ENCODE measurements around a stretch of chrX.

- RRBS = 9% methylated on average over 29 of the region's 57 CpGs
Measured at GRCh38 chrX:40105605-40106379, 8.0 kb upstream of the BCOR start.

GRCh38 chrX:40169014-40169862 is 71.5 kb upstream of the BCOR start:
- RRBS = 13% methylated on average over 5 of the region's 42 CpGs

- RRBS = 10% methylated on average over 7 of the region's 18 CpGs
Measured at GRCh38 chrX:40169863-40170245, 72.1 kb upstream of the BCOR start.

DNA sequence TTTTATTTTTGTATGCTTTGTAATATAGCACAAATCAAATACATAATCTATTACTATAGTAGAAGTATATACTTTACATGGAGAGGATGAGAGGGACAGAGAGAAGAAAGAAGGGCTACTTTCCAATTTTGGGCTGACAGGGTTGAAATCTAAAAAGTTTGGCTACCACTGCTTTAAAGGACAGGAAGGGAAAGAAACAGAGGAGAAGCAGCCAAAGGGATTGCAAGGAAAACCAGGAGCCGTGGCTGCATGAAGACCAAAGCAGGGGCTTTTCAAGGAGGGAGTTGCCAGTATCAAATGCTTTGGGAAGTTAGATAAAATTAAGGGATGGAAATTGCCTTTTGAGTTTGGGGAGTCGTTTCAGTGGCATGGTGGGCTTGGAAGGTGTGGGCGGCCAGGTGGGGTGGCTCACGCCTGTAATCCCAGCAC is 4.4 kb downstream of the ATP6AP2 start:
- RRBS = no CpG with 5 or more reads among the region's 4 CpGs

- RRBS = no CpG with 5 or more reads among the region's 3 CpGs
Measured at GRCh38 chrX:40845616-40845862, 110.2 kb upstream of the MED14 start.

GRCh38 chrX:41022600-41023117 is 62.6 kb upstream of the USP9X start:
- RRBS = no CpG with 5 or more reads among the region's 2 CpGs

DNA sequence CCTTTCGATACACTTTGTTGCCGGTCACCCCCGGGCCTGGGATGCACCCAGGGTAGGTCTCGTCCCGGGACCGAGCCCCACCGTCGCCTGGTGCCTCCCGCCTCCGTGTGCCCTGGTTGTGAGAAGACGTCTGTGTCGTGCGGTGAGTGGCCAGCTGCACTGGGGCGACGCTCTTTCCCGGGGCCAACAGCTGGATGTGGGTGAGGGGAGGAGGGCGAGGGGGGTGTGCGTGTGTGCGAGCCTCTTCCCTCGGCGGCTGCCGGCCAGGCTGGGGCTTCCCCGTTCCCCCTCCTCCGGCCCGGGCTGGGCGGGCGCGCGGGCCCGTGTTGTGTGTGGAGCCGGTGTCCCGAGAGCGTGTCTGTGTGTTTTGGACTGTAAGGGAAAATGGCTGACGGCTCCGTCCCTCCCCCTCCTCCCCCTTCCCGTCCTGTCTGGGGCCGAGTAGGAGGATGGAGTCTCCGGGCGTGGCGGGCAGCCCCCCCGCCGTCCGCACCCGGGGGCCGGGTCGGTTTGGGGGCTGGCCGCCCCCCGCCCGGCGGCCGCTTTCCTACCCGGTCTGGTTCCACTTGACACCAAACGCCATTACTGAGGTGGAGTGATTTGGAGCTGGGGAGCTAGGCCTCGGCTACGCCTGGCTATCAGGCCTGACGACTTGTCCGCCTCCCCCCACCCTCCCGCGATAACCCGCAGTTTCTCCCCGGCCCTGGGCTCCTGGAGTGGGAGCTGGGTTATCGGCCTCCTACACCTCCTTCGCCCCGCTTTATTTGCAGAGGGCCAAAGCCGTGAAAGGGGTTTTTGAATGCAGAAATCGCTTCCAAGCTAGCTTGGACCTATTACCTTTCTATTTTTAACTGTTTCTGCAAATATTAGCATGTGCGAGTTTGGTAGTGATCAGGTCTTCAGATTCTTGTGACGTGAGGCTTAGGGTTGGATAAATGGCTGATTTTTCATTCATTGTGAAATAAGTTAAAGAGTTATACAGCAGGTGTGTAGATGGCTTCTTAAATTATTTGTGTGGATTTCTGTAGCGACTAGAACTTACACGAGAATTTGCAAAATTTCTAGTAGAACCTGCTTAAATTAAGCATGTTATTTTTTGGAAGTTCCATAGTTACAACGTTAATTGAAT is 1.1 kb downstream of the USP9X start:
- RRBS = 1% methylated on average over 30 of the region's 71 CpGs

GRCh38 chrX:41101382-41101604 is 16.0 kb downstream of the USP9X start:
- RRBS = no CpG with 5 or more reads among the region's 5 CpGs

GRCh38 chrX:41157519-41158239 is 72.4 kb downstream of the USP9X start:
- RRBS = no CpG with 5 or more reads among the region's 3 CpGs

- RRBS = no CpG with 5 or more reads among the region's 2 CpGs
Measured at GRCh38 chrX:41187826-41188218, 102.6 kb downstream of the USP9X start.

DNA sequence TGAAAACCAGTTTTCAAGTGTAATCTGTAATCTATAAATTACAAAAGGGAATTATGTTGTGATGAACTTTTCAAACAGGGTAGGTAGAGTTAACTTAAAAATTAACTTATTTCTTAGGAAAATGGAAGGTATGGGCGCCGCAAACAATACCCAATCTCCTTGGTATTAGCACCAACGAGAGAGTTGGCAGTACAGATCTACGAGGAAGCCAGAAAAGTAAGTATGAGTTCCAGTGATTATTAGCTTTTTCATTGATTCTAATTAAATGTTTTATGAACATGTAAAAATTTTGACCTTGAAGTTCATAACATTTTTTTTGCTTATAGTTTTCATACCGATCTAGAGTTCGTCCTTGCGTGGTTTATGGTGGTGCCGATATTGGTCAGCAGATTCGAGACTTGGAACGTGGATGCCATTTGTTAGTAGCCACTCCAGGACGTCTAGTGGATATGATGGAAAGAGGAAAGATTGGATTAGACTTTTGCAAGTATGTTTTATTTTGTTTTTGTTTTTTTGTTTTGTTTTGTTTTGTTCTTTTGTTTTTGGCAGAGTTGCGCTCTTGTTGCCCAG is 10.0 kb downstream of the DDX3X start:
- RRBS = no CpG with 5 or more reads among the region's 12 CpGs

GRCh38 chrX:41351057-41351810 is 17.3 kb downstream of the DDX3X start:
- RRBS = no CpG with 5 or more reads among the region's 3 CpGs

DNA sequence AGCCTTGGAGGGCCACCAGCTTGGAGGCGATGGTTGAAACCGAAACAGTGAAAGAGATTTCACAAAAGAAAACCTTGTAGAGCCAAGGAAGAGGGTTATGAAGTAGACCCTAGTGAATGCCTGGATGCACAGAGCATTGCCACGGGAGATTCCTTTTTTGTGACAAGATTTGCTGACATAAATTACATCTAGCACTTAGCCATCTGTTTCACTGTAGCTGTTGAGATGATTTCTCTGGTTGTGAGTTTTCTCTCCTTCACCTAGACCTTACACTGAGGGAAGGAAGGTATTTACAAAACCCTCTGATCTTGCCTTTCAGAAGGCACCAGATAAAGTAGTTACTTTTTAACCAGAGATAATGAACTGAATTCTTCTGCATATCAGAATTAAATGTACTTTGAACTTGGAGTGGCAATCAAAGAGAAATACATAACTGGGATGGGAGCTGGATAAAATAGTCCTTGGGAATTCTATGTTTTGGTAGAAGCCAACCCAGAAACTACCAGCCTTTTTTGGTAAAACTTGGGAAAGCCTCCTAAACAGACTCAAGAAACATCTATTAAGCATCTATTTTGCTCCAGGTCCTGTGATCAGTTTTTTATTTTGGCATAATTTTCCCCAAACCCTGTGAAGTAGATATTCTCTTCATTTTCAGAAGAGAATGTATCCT is 104.3 kb upstream of the CASK start:
- RRBS = no CpG with 5 or more reads among the region's 3 CpGs

DNA sequence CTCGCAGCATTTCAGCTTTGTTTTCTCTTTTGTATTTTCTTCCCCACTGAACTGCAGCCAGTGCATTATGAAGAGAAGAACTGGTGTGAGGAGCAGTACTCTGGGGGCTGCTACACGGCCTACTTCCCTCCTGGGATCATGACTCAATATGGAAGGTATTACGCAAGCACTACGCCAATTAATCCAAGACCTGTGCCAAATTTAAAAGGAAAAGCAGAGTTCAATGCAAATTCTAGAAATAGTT is 85.7 kb downstream of the MAOA start:
- RRBS = no CpG with 5 or more reads among the region's 4 CpGs

GRCh38 chrX:44306058-44306710 is 37.3 kb downstream of the EFHC2 start:
- RRBS = no CpG with 5 or more reads among the region's 9 CpGs

DNA sequence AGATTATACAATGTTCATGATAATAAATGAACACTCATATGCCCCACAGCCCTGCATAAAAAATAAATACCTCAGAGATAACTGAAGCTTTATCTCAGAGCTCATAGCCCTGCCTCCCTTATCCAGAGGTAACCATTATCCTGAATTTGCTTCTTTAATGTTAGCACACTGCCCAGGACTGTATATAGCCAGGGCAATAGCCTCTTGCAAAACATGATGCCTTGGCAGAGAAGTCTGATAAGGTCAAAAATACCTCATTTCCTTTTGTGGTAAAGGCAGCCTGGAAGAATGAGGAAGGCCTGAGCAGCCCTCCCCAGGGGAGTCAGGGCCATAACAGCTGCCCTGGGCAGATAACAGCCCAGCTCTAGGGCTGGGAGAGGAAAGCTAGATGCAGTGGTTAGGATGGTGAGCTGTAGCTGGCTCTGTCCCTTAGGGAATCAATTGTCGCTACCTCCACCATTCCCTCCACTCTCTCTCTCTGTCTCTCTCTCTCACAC is 29.3 kb downstream of the EFHC2 start:
- RRBS = no CpG with 5 or more reads among the region's 1 CpG

DNA sequence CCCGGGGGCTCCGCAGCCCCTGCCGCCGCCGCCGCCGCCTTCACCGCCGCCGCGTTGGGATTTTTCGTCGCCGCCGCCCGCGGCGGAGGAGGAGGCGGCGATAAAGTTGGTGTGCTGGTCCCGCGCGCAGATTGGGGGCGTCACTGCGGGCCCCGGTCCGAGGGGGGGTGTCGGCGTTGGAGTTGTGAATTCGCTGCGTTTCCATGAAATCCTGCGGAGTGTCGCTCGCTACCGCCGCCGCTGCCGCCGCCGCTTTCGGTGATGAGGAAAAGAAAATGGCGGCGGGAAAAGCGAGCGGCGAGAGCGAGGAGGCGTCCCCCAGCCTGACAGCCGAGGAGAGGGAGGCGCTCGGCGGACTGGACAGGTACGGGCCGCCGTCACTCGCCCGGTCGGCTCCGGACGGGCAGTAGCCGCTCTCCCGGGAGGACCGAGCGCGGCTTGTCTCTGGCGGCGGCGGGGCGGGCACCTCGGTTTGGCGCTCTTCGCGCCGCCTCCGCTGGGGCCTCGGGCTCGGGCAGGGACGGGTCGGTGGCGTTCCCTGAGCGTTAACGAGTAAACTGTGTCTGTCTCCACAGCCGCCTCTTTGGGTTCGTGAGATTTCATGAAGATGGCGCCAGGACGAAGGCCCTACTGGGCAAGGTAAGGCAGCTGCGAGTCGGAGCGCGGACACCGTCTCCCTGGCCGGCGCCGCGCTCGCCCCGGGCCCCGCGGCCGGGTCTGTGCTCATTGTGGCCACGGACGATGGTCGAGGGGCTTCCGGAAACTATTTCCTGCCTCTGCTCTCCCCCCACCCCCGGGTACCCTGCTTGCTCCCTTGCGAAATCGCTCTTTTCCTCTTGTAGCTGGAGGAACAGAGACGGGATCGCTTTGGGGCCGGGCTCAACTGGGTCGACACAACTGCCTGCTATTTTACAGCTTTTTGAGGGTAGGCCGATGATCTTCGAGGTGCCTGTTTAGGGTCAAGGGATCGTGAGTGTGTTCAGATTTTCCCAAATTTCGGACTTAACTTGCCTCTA is 669 bp downstream of the KDM6A start:
- RRBS = under 1% methylated on average over 18 of the region's 115 CpGs

- RRBS = no CpG with 5 or more reads among the region's 2 CpGs
Measured at GRCh38 chrX:44936732-44937333, 63.8 kb downstream of the KDM6A start.

DNA sequence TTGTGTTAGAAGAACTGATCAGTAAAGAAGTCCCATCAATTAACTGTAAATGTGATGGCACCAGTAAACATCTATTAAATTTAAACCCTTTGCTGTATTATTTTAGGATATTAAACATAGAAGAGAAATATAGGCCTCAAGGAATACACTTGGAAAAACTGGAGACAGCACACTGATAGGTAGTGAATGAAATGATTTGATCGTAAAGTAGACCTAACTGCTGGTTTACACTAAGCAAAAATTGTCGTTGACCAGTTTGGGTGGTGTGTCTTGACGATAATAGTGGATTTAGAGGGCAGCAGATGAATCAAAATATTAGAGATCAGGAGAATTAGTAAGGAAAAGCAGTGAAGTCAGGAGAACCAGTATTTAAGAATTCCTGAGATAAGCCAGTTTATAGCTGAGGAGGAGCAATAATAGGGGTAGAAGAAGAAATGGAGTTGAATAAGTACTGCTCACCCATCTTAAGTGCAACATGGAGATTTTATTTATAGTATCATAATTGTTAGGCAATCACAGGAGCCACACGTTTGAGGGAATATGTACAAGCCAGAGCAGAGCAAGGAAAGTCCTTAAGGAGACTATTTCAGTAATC is 144.7 kb downstream of the KDM6A start:
- RRBS = no CpG with 5 or more reads among the region's 4 CpGs

GRCh38 chrX:45771594-45772190 is 571.0 kb upstream of the DIPK2B start:
- RRBS = no CpG with 5 or more reads among the region's 7 CpGs